Measurements from ENCODE around the genes TMEM154, DCHS2 and ETFDH.

DNA sequence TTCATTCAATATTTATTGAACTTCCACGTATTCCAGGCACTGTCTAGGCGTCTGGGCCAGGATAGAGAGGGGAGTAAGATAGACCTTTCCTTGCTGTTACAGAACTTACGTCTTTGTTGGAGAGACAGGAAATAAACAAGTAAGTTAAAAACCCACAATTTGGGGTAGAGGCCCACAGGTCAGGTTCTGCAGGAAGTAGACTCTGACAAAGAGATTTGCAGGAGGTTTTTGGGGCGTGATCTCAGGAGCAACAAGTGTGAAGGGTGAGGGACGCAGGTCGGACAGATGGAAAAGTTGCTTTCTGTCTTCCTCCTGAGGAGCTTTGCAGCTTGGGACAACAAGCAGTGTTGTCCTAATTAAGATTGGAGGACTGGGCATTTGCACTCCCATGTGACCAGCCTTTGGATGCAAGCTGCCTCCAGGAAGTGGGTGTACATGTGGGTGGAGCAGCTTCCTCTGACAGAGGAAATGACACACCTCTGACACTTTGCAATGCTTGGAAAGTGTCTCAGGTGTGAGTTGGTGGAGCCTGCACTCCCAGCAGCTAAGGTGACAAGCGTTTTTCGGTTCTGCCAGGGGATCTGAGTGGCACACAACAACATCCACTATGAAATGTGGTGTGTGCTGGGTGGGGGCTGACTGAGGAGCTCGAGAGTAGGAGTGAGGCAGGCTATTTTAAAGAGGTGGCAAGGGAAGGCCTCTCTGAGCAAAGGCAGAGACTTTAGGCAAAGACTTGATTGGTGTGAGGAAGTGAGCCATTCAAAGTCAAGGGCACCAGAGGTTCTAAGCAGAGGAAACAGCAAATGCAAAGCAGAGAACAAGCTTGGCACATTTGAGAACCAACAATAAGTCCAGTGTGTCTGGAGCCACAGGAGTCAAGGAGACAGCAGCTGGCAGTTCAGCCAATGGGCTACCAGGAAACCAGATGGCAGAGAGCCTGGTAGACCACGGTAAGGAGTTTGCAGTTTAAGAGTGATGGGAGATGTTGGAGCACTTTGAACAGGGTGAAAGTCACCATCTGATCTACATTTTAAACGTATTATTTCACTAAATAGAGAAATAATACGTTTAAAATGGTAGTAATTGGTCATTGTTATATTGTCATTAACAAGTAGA lies 339.8 kb upstream of the GATB start:
- PRO-cap = unidirectional peak, plus-strand start at position 534 of the sequence

DNA sequence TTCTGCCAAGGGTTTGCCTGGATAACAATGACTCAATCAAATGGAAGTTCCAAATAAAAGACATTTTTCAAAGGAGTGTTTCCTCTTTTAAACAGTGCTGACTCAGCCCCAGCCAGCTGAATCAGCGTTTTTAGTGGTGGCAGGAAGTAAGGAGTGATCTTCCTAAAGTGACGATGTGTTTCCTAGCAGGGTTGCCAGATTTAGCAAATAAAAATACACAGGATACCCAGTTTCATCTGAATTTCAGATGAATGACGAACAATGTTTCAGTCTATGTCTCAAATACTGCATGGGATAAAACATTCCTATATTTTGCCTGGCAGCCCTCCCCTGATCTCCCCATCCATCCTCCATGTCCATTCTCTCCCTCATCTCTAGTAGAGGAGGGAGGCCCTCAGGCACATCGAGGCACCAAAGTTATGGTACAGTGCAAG lies 345.5 kb upstream of the GATB start:
- PRO-cap = no peak

DNA sequence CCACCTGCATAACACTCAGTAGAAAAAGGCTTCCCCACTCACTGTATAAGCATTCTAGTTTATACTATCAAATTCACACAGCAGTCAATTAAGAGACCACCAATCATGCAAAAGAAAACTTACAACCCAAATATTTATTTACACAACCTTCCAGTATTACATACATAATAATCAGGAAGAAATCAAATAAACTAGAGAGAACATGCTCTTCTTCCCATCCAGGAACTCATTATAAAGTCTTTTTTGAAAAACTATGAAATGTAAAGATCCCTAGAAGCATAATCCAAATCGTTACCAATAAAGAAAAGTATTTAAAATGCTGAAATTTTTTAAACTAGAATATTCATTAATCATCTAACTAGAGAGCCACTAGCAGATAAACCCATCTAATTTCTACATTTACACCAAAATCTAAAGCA lies 11.0 kb downstream of the FBXW7 start:
- PRO-cap = no peak

- PRO-cap = bidirectional peak, plus-strand start at chr4:152679905, minus-strand start at chr4:152679997
Measured at GRCh38 chr4:152679180-152680490, at the start of gene TMEM154. TSS of gene TMEM154 (minus strand) at chr4:152679997.

GRCh38 chr4:152850260-152850839 lies 70.6 kb downstream of the ARFIP1 start:
- PRO-cap = no peak

DNA sequence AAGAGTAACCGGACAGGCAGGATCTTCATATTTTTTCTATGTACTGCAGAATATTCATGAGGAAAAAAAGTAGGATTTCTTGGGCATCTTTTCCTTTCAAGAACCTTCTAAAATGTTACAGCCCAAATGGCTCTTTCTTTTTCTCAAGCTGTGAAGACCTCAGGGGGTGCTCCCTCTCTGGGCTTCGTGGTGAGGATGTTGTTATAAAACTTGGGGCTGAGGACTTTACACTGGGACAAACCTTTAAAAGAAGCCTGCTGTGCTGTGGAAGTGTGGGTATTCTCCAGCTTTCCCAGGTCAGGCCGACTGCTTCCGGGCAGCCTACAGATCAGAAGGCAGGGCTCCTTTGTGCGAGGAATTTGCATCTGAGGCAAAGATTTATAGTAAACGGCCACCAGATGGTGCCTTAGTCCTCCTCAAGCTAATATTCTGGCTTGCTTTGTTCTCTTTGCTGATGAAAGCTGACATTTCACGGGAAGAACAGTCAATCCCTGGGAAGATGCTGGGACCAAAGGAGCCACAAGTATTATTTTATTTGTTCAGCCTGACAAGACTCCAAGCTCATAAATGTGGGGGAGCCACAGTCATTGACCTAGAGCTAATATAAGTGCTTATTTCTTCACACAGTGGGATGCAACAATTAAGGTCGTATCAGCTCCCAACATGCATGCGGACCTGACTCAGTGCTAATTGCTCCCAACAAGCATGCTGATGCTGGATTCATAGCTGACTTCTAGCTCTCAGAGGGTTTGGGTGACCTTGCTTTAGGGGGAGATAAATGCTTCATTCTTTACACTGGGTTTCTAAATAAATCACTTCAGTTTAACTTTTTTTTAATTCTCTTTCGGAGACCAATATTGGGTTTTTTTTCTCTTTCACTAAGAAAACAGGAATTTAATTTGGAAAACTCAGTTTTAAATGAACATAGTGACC lies 120.8 kb upstream of the TRIM2 start:
- PRO-cap = no peak

DNA sequence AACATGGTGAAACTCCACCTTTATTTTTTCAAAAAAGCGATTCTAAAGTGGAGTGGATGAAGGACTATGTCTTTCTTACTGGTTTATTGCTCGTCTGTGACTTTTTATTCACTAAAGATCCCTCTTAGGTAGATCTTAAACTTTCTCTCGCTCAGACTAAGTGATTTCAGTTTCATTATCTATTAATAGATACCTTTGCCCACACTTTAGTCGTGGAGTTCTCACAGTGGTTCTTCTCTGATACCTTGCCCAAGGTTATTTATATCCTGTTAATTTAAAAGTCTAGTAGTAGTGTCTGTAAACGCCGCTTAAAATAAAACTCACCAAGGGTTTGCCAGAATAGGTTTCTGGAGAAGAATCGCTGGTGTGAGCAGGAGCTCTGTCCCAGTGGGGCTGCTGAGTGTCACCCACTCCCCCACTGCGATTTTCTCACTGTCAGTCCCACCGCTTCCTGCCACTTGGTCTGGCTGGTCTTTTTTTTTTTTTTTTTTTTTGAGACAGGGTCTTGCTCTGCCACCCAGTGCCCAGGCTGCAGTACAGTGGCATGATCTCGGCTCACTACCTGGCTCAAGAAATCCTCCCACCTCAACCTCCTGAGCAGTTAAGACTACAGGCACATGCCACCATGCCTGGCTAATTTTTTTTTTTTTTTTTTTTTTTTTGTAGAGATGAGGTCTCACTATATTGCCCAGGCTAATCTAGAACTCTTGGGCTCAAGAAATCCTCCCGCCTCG lies 26.8 kb upstream of the TMEM131L start:
- PRO-cap = no peak

DNA sequence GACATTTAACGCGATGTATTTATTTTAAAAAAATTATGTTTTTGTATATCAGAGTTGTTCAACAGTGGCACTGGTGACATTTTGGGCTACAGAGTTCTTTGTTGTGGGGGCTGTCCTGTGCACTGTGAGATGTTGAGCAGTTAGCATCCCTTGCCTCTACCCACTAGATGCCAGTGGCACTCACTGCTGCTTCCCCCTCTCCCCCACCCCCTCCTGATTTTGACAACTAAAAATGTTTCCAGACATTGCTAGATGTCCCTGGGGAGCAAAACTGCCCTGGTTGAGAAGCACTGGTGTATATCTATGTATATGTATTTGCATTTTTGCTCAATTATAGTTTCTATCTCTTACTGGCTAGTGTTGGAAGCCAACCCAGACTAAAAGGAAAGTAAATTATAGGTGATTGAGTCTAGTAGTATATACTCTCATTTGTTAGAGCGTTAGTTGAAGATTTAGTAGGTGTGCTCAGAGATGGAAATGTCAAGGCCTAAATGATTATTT lies 2.4 kb downstream of the TMEM131L start:
- PRO-cap = no peak

DNA sequence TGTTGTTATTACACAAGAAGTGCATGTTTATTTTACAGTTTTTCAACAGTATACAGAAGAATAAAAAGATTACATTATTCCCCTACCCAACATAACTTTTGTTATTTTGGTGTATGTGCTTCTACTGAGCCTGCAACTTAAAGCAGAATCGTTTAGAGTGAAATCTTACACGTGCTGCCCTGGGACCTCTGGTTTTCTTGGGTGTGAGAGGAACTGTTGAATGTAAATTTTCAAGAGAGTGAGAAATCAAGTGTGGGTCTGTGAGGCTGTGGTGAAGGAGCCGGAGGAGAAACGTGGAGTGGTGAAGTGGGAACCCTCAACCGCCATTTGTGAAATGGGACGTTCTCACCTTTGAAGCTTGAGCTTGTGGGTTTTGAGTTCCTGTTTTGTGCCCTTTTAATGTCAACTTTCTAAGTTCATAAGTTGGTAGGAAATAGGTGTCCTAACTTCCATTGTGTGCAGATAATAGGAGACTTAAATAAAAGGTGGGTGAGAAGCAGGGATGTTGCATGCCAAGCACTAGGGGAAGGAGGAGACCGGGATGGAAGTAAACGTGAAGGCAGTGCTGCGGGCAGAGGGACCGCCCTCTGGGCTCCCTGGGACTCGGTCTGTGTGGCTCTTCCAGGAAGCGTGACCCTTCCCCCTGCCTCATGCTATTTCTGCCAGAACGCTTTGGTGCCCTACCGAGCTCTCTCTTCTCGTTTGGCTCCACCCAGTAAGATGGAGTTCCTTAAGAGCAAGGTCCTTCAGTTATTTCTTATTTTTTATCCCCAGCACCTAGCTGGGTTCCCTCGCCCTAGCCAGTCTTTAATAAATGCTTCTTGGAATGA lies 55.9 kb downstream of the TMEM131L start:
- PRO-cap = no peak

DNA sequence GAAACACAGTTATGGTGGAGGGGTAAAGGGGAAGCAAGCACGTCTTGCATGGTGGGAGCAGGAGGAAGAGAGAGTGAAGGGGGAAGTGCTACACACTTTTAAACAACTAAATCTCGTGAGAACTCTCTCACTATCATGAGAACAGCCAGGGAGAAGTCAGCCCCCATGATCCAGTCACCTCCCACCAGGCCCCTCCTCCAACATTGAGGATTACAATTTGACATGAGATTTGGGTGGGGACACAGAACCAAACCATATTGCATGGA lies 74.9 kb upstream of the TLR2 start:
- PRO-cap = no peak

- PRO-cap = unidirectional peak, minus-strand start at chr4:154491559; unidirectional peak, minus-strand start at chr4:154491794
Measured at GRCh38 chr4:154491436-154492381, at the start of gene DCHS2. TSS of gene DCHS2 (minus strand) at chr4:154491799.

GRCh38 chr4:154610372-154611107 lies 1.9 kb downstream of the FGG start:
- PRO-cap = no peak

- PRO-cap = no peak
Measured at GRCh38 chr4:155304408-155305284, 72.1 kb downstream of the MAP9 start.

DNA sequence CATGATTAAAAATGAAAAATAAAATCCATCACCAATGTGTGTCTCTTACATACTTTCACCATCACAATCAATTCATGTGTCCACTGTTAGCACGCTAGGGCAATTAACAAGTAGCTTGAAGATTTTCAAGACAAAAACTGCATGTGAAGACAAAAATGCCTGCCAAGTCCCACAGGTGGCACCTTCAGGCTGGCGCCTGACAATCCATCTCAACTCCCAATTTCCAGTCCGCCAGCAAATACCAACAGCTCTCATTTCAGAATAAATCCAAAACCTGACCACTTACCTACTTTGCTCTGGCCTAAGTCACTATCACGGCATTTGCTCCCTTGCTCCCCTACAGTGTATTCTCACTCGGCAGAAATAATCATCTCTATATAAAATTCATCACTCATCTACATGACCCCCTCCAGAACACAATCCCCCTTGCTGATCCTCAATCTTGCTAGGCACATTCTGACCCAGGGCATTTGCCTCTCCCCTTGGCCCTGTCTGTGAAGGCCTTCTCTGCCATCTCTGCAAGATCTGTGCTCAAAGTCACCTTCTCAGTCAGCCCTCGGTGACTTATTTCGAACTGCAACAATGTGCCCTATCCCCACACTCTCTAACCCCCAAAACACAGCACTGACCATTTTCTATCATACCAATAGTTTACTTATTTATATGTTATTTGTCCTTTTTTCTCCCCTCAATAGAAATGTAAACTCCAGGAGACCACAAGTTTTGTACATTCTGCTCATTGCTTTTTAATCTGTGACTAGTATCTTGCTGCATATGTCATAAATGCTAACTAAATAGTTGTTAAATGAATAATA lies 26.9 kb downstream of the PDGFC start:
- PRO-cap = no peak

- PRO-cap = no peak
Measured at GRCh38 chr4:156949168-156950116, 22.2 kb downstream of the PDGFC start.

- PRO-cap = no peak
Measured at GRCh38 chr4:157005149-157005539, 33.5 kb upstream of the PDGFC start.

DNA sequence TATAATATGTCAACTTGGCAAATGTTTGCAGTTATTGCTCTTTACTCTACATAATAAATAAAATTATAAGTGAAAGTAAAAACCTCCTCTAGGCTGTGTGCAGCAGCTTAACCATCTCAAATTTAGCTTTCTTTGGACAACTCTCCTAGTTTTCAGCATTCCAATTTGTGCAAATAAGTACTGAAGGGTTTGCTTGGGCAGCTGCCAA lies 82.5 kb downstream of the GASK1B start:
- PRO-cap = no peak

DNA sequence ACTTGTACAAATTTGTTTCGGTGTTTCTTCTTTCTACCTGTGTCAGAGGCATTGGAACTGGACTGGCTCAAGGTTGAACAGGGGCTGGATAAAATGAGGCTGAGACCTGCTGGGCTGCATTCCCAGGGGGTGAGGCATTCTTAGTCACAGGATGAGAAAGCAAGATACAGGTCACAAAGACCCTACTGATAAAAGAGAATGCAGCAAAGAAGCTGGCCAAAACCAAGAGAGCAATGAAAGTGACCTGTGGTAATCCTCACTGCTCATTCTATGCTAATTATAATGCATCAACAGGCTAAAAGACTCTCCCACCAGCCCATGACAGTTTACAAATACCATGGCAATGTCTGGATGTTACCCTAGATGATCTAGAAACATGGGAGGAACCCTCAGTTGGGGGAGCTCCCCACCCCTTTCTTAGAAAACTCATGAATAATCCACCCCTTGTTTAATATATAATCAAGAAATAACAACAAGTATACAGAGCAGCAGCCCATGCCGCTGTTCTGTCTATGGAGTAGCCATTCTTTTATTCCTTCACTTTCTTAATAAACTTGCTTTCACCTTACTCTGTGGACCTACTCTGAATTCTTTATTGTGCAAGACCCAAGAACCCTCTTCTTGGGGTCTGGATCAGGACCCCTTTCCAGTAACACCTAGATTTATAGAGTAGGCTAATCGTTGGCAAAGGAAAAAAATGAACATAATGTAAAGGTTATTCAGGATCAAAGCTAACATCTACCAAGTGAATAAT lies 77.9 kb downstream of the GASK1B start:
- PRO-cap = no peak

- PRO-cap = bidirectional peak, plus-strand start at chr4:158671443, minus-strand start at chr4:158671320
Measured at GRCh38 chr4:158670615-158671756, 701 bp downstream of the C4orf46 start.

DNA sequence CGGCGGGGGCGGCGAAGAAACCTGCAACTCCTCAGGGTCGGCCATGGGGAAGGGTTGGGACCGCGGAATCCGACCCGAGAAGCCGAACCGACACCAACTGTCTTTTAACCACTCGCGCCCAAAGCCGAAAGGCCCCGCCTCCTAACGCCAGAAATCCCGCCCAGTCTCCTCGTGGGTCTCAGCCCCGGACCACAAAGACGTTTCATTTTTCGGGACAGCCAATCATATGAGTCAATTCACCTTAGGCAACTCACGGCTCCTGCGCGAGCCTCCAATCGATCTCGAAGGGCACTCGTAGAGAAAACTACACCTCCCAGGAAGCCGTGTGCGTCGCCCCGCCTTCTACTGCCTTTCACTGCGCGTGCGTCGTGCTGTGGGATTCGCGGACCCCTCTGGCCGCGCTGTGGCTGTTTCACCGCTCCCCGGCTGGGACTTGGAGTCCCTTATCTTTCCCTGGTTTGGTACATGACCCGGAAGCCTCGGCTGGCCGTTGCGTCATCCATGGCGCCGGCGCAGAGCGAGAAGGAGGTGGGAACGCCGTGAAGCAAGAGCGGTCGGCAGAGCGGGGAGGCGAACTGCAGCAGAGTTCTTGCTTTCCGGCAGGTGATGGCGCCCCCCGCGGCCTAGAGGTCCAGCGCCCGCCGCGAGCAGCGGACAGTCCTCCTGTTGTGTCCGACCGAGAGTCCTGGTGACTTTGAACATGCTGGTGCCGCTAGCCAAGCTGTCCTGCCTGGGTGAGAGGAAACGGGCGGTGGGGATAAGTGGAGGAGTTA lies at the start of gene ETFDH:
TSS of gene ETFDH (plus strand) at position 540 of the 773 bp plus-strand sequence.
- PRO-cap = bidirectional peak, plus-strand start at position 355 of the sequence, minus-strand start at position 143 of the sequence; bidirectional peak, plus-strand start at position 560 of the sequence, minus-strand start at position 435 of the sequence